Measurements from ENCODE around the genes CDRT15L2 and KSR1.

GRCh38 chr17:20074534-20074844 is 65.3 kb downstream of the SPECC1 start:
- RRBS: no CpG with 5 or more reads among the region's 3 CpGs

DNA sequence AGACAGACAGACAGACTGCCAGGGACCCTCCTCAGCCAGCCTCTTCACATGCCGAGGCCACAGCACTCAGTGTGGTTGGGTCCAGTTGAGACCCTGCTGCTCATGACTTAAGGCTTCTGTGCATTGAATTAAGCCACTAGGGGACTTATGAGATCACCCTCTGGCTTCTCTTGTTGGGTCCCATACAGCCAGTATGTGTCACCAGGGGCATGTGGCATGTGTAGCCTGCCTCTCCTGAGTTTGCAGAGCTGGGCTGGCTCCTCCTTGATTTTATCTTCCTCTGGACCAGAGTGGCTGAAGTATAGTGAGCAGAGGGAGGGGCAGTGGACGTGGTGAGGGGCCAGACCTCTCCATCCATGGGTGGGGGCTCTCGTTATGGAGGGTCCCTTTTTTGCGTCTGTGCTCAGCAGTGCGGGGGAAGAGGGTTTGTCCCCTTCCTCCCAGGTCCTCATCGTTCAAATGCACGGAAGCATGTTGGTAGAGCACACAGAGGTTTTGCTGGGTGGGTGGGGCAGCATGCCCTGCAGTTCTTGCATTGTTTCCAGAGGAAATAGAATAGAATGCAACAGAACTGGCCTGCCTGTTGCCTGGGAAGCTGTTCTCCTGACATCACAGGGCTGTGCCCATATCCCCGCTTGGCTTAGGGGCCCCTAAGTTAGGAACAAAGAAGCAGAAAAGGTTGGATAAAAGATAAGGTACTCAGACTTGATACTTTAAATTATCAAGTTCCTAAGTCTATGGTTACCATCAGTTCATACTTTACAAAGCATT is 77.4 kb downstream of the SPECC1 start:
- RRBS: no CpG with 5 or more reads among the region's 8 CpGs

GRCh38 chr17:20227128-20227755 is 218.1 kb downstream of the SPECC1 start:
- RRBS: no CpG with 5 or more reads among the region's 7 CpGs

GRCh38 chr17:20579347-20579856 is at the start of gene CDRT15L2:
TSS of gene CDRT15L2 (plus strand) at chr17:20579724.
- RRBS: no CpG with 5 or more reads among the region's 13 CpGs

- RRBS: no CpG with 5 or more reads among the region's 34 CpGs
These were observed 27.7 kb upstream of the DHRS7B start for GRCh38 chr17:21098793-21099666.

- RRBS: no CpG with 5 or more reads among the region's 11 CpGs
These were observed 11.2 kb upstream of the MAP2K3 start for GRCh38 chr17:21273133-21273924.

GRCh38 chr17:21282408-21282557 is 2.2 kb upstream of the MAP2K3 start:
- RRBS: no CpG with 5 or more reads among the region's 5 CpGs

- RRBS: no CpG with 5 or more reads among the region's 12 CpGs
These were observed 20.2 kb downstream of the MAP2K3 start for GRCh38 chr17:21304673-21305180.

DNA sequence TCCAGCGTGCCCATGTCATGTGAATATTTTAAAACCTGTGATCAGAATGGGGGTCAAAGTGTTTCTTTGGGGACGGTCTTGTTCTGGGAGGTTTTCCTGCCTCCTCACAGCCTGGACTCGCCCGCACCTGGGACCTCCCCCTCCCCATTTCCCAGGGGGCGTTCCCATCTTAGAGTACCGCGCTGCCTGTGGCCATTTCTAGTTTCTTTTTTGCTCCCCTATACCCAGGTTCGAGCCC is 1.5 kb downstream of the KCNJ12 start:
- RRBS: no CpG with 5 or more reads among the region's 8 CpGs

- RRBS: no CpG with 5 or more reads among the region's 25 CpGs
These were observed 511.2 kb downstream of the KCNJ18 start for GRCh38 chr17:22203436-22204015.

DNA sequence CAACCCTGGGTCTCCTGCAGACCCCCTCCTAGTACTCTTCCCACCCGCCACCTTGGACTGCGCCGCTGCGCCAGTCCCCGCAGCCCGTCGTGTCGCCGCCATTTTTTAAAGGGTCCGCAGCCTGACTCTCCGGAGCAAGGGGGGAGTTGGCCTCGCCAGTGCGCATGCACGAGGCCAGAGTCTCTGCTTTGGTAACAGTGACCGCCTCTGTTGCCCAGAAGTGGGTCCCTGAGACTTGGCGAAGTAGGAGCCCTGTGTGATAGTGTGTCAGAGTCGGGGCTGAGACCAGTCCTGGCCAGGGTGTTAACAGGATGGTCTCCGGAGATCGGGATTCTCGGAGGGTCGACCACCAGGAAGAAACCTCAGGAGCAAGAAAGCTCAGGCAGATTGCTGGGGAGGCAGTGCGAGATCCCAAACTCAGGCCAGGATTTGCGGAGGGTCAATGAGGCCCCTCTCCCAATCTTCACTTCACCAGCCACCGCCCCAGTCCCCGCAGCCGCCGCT is 612.5 kb downstream of the KCNJ18 start:
- RRBS: no CpG with 5 or more reads among the region's 27 CpGs

DNA sequence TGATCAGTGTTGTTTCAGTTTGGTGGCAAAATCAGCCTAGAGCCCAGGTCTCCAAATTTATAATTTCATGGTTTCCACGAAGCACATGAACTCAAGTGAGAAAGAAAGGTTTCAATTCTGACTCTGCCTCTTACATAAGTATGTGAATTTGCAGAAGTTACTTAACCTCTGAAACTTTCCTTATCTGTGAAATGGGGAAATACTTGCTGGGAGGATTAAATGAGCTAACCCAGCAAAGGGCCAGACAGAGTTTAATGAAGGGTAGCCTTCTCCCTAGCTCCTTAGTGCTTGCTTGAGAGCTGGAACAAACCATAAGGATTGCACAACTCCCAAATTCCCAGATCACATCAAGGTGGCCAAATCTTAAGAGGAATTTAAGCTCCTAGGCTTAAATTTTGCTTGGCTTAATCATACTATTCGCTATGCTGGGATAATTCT is 11.9 kb upstream of the WSB1 start:
- RRBS: no CpG with 5 or more reads among the region's 2 CpGs

GRCh38 chr17:27284874-27285118 is 9.1 kb upstream of the WSB1 start:
- RRBS: no CpG with 5 or more reads among the region's 3 CpGs

GRCh38 chr17:27367778-27368137 is 73.8 kb downstream of the WSB1 start:
- RRBS: no CpG with 5 or more reads among the region's 9 CpGs

DNA sequence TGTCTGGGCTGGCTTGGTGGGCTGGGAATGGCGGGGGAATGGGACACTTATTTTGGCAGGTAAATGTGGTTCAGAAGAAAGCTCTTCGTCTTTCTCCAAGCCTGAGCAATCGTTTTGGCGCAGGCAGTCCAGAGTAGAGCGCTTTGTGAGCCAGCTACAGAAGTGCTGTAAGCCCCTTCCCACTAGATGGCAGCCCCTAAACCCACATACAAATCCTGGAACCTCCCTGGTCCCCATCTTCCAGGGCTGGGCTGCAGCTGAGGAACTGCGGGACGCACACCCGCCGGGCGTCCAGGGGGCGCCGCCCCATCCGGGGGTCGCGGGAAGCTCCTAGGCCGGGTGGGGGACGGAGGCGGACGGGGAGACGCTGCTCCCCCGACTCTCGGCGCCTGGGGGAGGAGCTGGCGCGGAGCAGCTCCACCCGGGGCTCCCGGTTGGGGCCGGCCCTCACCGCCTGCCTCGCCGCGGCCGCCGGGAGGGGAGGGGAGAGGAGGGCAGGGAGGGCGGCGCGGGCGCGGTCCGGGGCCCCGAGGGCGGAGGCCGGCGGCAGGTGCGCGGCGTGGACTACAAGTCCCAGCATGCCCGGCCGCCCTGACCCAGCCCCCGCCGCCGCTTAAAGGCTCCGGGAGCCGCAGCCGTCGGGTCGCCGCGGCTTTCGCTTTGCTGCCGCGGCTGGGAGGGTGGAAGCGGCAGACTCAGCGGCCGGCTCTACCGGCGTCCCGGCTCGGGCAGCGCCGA is at the start of gene KSR1:
Gene KSR1, plus strand, starts transcription at position 643 of the 738 bp plus-strand sequence.
- RRBS: 2% methylated on average over 41 of the region's 71 CpGs

DNA sequence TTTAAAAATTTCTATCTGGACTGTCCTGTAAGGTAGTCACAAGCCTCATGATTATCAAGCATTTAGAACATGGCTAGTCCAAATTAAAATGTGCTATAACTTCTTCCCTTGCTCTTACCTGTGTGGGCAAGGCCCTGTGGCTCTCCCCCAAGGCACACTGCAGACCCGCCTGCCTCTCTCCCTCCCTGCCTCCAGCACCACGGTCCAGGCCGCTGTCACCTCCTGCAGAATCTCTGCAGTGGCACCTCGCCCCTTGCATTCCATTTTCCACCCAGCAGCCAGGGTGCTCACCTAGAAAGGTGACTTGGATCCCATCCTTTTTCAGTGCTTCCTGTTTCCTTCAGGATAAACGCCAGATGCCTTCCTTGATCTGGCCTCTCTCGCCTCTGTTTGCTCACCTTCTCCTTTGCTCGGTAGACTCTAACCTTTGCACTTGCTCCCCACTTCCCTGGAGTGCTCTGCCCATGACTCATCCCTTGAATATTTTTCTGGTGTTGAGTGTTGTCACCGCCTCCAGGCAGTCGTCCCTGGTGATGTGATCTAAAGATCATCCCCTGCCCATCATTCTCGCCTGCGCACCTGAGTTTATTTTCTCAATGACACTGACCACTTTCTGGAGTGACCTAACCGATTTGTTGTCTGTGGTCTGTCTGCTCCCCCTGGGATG is 79.3 kb upstream of the LGALS9 start:
- RRBS: no CpG with 5 or more reads among the region's 12 CpGs

DNA sequence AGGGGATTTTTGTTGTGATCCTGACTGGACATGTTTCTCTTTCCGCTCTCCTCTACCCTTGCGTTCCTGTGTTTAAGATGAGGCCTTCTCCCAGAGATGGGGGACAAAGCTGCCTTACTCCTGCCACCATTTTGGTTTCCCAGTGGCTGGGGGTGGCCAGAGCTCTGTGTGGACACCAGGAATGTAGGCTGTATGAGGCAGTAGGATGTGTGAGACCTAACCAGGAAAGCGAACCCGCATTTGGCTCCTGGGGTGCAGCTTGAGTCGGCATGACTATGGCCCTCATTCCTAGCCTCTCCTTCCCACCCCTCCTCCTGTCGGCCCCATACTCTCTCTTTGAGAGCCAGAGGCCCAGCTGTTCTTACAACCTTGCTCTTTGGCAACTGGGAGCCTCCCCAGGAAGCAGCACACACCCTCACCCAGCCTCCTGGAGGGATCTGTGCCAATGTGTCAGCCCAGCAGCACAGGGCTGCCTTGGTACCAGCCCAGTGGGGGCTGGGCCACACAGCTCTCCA is 70.5 kb upstream of the LGALS9 start:
- RRBS: no CpG with 5 or more reads among the region's 6 CpGs

DNA sequence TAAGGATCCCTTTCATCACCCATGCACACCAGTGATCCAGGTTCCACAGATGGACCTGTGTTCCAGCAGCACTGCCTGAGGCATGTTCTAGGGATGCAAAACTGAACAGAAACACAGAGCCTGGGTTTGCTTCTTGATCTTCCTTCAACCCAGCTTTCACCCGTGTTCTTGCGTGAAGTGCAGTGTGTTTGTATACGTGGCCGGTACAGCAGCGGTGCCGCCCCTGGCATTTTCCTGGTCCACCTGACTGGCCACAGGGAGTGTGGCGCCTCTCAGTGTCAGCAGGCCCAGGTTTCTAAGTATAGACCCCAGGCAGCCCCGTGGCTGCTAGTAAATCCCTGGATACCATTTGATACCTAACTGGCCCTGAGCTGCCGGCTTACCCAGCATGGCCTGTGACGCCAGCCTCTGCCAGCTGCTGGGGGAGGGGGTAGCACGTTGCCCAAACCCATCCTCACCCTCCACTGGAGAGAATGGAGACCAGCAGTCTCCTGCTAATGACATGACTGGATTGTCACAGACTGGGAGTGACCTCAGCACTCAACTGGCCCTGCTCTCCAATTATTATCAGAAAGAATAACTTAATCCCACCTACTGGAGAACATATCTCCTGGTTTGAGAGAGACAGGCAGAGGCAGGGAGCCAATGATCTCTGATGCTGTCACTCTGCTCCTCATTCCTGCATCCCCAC is 59.2 kb upstream of the LGALS9 start:
- RRBS: no CpG with 5 or more reads among the region's 11 CpGs

DNA sequence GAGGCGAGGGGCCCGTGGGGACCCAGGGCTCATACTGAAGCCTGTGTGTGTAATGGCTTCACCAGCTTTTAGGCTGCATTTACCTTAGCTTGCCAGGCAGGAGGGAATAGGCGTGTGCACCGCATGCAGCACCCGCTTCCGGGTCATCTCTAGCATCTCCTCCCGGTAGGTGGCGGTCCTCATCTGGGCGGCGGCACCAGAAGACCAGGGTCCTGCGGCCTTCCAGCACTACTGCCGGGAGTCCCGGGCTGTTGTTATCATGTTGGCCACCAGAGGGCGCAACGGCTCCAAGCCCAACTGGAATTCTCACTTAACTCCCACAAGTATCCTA is 23.6 kb downstream of the LGALS9 start:
- RRBS: 3% methylated on average over 6 of the region's 15 CpGs

DNA sequence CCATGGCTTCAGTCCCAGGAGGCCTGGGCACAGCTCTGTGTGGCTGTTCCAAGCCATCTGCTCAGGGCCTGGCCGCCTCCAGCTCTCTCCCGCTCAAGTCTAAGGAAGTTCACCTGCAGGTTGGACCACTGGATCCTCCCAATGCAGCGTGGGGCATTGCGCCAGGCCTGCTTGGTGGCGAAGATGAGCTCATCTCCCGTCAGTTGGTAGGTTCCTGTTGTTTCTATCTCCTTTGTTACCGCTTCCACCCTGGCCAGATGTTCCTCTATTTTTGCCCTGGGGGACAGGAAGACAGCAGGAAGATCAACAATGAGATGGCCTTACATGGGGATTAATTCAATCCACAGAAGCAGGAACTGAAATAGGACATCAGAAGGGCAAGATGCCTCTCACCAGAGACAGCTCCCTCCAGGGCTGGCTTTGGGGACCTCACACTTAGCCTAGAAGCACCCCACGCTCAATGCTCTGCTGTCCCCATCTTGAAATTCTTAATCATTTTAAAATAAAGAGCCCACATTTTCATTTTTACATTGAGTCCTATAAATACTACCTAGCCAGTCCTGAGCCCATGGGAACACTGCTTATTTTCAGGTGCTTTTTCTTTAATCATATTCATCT is 17.4 kb downstream of the NOS2 start:
- RRBS: no CpG with 5 or more reads among the region's 8 CpGs